Heart left ventricle (tissue), 7 donors: Measurements from ENCODE around the genes MT1H and NLRC5.

DNA sequence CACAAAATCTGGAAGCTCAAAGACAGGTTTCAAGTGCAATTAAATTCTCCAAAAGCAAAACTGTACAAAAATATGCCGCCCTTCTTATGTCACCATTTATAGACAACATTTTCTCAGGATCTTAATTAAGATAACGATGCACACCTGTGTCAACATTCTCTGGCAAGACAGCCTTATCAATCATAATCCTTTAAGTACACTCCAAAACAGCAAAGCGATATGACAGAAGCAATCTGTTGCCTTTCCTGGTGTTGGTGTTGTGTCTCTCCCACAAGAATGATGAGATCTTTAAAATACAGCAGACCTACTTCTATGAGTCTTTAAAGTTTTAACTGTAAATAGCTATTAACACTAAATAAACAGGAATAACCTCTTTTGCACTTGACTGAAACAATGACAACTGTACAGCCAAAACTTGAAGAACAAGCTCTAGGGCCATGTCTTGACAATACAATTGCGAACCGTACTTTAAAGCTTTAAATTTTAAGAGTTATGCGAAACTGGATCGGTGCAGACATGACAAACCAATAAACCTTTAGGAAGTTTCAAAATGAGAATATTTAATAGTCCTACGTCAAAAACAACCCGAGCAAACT lies 3.4 kb upstream of the IRX5 start:
- PRO-cap, 6 experiments: no peak in any of the 6 experiments
- RAMPAGE, long total RNA, 2 experiments: no peak in any of the 2 experiments
- RRBS: no CpG with 5 or more reads among the region's 9 CpGs

DNA sequence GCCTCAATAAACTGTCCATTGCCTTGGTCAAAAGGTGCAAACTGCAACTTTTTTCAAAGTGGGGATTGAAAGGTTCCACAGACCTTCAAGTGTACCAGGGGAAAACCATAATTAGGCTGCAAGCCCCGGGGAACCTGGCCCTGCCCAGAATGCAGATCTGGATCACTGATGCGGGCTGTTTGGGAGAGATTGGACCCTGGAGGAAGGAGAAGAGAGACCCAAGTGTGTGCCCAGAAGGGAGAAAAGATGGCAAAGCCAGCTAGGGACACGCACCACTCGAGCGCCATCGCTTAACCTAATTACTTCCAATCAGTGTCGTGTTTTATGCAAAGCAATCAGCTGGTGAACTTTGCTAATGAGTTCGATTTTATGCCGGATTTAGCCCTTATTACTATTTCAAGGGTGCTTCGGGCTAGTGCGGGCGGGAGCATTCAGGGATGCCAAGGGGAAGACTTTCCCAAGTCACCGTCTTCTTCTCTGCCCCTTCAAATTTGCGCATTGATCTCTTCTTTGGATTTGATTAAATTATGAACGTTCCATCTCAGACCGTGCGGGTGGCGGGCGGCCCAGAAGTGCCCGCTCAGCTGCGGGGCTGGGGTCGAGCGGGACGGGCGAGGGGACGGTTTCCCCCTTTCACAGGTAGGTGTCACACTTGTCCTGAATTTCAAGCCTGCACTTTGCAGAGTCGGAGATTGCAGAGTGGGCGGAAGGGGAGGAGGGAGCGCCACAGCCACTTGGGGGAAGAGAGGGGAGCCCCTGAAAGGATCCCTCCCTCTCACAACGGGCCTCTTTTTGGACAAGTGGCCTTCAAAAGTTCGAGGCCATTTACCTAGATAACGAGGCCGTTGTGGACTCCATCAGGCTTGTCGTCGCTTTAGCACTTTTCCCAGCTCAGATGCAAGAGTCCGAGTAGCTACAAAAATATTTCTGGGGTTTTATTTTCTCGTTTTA lies 4.1 kb downstream of the IRX5 start:
- PRO-cap, 6 experiments: peak in 2 of 6 experiments; most common plus-strand start position 691 of the sequence (in 1); most common minus-strand start position 637 of the sequence (in 2)
- RAMPAGE, long total RNA, 2 experiments: no peak in any of the 2 experiments
- RRBS: no CpG with 5 or more reads among the region's 37 CpGs

GRCh38 chr16:54938448-54939379 lies 8.0 kb downstream of the IRX5 start:
- PRO-cap, 6 experiments: no peak in any of the 6 experiments
- RAMPAGE, long total RNA, 2 experiments: no peak in any of the 2 experiments
- RRBS: 22% methylated on average over 10 of the region's 58 CpGs

- PRO-cap, 6 experiments: peak in 3 of 6 experiments; most common plus-strand start chr16:55391187 (in 1); most common minus-strand start chr16:55391025 (in 3)
- RAMPAGE, long total RNA, 2 experiments: no peak in any of the 2 experiments
- RRBS: no CpG with 5 or more reads among the region's 3 CpGs
These were observed 66.9 kb downstream of the IRX6 start for GRCh38 chr16:55390893-55391258.

DNA sequence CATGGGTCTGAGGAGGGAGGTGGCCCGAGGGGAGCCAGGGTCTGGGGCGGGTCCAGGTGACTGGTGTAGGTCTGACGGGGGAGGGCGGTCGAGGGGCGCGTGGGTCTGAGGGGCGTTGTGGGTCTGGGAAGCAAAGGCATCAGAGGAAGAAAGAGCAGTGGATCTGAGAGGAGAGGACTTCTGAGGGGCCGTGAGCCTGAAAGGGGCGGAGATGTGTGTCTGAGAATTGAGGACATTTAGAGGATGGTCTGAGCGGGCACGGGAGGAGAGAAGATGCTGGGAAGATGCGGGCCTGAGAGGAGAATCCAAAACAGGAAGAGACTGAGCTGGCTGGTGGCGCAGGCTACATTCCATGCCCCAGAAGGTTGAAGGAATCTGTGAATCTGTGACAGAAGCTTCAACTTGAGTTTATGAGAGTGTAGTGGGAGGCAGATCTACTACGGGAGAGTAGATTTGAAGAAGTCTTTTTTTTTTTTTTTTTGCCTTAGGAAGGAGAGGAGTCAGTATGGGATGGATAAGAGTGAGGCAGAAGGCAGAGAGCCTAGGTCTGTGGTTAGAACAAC lies 737 bp downstream of the LPCAT2 start:
- PRO-cap, 6 experiments: no peak in any of the 6 experiments
- RAMPAGE, long total RNA, 2 experiments: no peak in any of the 2 experiments
- RRBS: no CpG with 5 or more reads among the region's 15 CpGs

DNA sequence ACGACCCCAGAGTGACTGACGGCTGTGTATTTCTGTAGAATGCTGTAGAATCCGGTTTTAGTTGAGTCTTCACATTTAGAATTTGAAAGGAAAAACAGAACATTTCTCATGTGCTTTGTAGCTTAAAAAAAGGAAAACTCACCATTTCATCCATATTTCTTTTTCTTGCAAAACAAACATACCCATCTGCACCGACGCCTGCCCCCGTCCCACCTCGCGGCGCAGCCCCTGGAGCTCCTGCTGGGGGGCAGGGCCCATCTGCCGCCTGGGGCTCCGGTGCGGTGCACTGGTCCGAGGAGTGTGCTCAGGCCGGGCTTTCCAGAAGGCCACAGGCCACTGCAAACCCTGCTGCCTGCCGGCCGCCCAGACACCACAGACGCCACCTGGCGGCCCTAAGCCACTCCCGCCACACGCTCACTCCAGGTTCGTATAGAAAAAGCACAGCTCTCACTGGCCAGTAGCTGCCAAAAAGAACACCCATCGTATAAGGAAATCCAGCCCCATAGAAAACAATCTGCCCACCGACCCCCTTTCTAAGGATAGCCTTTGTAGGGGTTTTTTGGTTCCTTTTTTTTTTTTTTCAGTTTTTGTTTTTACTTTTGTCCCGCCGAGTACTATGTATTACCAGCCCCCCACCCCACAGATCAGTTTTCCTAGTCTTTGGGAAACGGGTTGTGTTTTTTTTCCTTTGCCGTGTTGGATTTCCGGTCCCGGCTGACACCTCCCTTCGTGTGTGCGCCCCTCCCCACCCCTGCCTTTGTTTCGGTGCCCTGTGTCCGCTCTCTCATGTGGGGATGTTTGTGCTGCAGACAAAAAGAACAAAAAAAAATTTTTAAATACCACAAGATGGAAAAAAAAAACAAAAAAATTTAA lies 68.9 kb downstream of the AMFR start:
- PRO-cap, 6 experiments: peak in 1 of 6 experiments; most common plus-strand start position 417 of the sequence (in 1)
- RAMPAGE, long total RNA, 2 experiments: no peak in any of the 2 experiments
- RRBS: 2% methylated on average over 5 of the region's 33 CpGs

DNA sequence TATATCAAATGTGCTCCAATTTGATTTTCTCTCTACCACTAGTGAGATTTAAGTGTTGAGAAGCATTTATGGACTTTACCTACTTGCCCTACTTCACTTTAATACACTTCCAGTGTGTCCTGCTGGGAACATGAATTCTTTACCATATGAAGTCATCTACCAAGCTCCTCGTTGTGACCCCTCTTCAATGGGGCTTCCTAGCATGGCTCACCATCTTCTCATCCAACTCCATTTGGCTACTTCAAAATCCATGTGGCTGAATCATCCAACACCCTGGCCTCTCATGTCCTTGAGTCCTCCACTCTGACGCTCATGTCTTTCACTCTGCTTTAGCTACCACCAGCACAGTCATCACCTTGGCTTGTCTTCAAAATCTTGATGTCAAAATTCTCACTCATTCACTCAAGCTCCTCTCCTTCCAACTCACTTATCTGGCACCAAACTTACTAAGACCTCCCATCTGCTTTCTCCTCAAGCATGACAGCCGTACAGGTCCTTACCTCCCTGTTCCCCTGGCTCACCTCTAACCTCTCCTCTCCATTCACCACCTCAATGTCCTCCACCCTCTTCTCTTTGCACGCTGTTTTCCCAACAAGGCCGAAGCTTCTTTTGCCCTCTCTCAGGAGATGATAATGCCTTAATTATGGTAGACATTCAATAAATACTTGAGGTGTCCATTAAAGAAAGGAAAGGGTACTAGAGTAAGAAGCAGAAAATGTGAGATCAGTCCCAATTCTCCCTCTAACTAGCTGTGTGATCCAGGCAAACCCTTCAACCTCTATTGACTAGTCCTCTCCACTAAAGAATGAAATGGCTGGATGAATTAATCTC lies 35.7 kb downstream of the AMFR start:
- PRO-cap, 6 experiments: no peak in any of the 6 experiments
- RAMPAGE, long total RNA, 2 experiments: no peak in any of the 2 experiments
- RRBS: no CpG with 5 or more reads among the region's 5 CpGs

DNA sequence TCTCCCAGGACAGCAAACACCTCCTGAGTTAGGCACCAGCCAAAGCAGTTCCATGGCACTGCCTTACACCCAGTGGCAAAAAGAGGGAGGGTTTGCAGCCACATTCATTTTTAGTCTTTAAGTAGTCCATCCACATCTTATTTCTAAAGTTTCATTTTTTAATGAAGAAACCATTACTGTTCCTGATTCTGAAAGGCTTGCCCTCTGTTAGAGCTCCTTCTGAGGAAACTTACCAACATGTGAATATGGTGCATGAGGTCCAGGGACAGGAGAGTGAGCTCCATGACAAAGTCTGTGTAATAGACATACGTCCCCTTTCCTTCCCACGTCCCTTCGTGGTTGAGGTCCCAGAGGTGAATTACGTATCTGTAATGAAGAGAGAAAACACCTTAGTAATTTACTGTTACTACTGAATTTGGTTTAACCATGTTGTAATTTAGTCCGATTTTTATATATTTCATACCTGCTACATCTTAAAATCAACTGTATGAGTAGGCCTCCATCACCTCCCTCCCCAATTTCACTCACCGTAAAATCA lies 20.6 kb downstream of the AMFR start:
- PRO-cap, 6 experiments: no peak in any of the 6 experiments
- RAMPAGE, long total RNA, 2 experiments: no peak in any of the 2 experiments
- RRBS: no CpG with 5 or more reads among the region's 6 CpGs

- PRO-cap, 6 experiments: no peak in any of the 6 experiments
- RAMPAGE, long total RNA, 2 experiments: no peak in any of the 2 experiments
- RRBS: no CpG with 5 or more reads among the region's 5 CpGs
These were observed 2.5 kb downstream of the AMFR start for GRCh38 chr16:56422836-56423290.

DNA sequence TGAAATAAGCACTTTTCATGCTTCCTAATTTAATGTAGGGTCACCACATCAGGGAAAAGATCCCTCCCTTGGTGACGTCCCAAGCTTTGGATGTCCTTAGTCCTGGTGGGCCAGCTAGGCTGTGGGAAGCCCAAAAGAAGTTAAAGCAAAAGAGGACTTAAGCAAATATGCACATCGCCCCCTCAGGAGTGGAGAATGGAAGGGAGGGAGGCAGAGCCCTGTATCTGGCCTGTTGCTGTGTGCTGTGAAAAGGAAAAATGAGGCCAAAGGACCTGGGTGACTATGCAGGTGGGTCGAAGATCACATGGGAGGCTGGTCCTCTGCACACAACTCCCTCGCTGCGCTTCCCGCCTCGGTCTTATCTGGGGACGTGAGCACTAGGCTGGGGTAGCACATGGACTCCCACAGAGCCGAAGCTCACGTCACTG lies 4.4 kb downstream of the MT1A start:
- PRO-cap, 6 experiments: peak in 2 of 6 experiments; most common minus-strand start position 364 of the sequence (in 2)
- RAMPAGE, long total RNA, 2 experiments: no peak in any of the 2 experiments
- RRBS: no CpG with 5 or more reads among the region's 10 CpGs

DNA sequence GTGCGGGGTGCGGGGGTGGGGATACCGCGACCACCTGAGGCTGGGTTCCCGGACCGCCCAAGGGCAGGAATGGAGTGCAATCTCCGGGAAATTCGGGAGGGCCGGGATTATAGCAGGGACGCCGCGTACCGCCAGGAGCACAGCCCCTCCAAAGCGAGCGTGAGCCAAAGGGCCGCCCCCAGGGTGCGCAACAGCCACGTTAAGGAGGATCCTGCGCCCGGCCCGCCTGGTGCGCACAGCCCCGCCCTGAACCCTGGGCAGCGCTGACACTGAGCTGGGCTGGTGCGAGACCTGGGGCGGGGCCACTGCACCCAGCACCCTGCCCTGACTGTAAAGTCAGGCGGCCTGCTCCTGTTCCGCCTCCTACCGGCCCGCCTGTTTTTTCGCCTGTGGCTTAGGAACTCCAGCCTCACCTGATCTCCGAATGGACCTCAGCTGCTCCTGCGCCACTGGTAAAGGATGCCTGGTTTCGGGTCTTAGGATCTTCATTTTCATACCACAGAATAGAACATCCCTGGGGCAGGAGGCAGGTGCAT lies 4.9 kb downstream of the MT1A start:
- PRO-cap, 6 experiments: peak in 3 of 6 experiments; most common plus-strand start position 317 of the sequence (in 3); most common minus-strand start position 255 of the sequence (in 3)
- RAMPAGE, long total RNA, 2 experiments: no peak in any of the 2 experiments
- RRBS: 4% methylated on average over 11 of the region's 34 CpGs

- PRO-cap, 6 experiments: no peak in any of the 6 experiments
- RAMPAGE, long total RNA, 2 experiments: no peak in any of the 2 experiments
- RRBS: 13% methylated on average over 5 of the region's 45 CpGs
These were observed at the start of gene MT1H for GRCh38 chr16:56668979-56670024. MT1H (plus strand) TSS chr16:56669814.

DNA sequence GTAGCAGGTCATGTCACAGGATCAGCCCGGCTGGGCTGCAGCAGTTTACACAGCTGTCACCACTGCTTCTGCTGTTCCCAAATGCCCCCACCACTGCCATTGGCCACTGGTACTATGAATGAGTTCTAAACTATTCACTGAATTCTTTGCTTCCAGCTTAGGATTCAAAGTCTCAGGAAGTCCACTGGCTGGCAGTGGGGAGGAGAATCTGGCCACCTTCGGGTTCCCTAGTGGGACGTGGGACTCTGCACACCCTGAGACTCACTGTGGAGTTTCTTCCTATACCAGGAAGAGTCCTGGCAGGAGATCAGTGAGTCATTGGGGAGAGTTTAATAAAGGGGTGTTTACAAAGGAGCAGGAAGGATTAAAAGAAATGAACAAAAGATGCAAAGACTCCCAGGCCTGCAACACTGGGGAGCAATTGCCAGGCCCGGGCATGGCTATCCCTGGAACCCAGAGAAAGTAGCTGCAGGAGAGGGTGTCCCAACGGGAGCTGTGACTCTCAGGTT lies 7.0 kb downstream of the MT1X start:
- PRO-cap, 6 experiments: no peak in any of the 6 experiments
- RAMPAGE, long total RNA, 2 experiments: no peak in any of the 2 experiments
- RRBS: no CpG with 5 or more reads among the region's 5 CpGs

DNA sequence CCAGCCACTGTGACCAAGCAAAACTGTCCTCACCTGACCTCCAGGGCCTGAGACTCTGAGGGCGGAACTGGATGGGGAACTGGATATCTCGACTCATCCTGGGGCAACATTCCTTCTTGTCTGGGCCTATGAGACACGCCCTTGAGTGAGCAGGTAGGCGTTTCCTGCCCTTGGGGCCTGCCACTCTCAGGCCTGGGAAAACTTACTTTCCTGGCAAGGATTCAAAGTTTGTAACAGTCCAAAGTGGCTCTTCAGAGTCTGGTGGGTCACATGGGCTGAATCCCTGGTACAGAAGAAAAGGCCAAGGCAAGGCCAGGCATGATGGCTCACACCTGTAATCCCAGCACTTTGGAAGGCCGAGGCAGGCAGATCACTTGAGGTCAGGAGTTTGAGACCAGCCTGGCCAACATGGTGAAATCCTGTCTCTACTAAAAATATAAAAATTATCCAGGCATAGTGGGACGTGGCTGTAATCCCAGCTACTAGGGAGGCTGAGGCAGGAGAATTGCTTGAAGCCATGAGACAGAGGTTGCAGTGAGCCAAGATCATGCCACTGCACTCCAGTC lies 9.8 kb downstream of the MT1X start:
- PRO-cap, 6 experiments: no peak in any of the 6 experiments
- RAMPAGE, long total RNA, 2 experiments: no peak in any of the 2 experiments
- RRBS: no CpG with 5 or more reads among the region's 6 CpGs

GRCh38 chr16:56912689-56913824 lies 18.9 kb upstream of the HERPUD1 start:
- PRO-cap, 6 experiments: no peak in any of the 6 experiments
- RAMPAGE, long total RNA, 2 experiments: no peak in any of the 2 experiments
- RRBS: no CpG with 5 or more reads among the region's 20 CpGs

DNA sequence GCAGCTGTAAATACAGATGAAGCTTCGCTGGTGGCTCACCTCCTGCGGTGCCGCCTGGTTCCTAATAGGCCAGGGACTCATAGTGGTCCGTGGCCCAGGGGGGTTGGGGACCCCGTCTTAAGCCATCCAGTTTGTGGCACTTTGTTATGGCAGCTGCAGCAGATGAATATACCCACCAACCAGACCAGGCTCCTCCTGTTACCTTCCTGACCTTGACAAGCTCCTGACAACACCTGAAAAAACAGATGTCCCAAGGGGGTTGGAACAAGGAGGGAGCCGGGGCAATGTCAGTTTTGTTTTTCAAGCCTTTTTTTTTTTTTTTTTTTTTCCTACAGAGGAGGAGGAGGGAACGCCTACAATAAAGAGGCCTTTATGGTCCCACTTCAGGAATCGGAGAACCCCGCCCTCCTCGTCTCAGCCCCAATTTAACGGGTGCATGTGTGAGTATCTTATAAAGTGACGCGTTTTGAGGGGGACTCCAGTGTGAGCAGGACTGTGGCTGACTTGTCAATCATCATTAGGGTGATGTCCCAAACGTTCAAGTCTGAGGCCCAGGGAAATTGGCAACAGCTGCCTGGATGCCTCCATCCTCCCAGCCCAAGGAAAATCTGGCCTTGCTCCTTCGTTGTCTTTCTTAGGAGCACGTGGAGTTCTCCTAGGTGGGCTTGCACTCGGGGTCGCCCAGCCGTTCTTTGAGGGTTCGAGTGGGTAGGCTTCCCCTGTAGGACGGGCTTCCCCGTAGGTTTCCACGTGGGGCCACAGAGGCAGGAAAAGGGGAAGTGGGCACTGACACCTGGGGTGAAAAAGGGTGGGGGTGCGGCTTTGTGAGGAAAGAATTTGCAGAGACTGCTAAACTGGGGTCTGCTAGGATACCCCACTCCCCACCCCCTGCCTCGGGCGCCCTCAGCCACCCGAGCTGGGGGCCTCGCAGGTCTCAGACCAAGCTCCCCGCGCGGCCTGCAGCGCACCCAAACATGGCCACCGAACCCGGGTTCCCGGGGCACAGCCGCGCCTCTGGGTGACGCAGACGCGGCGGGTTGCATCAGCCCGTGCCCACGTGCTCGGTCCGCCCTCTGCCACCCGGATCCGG lies 668 bp upstream of the HERPUD1 start:
- PRO-cap, 6 experiments: peak in 6 of 6 experiments; most common minus-strand start position 976 of the sequence (in 2)
- RAMPAGE, long total RNA, 2 experiments: no peak in any of the 2 experiments
- RRBS: 1% methylated on average over 12 of the region's 47 CpGs

GRCh38 chr16:56967822-56968201 lies 6.1 kb downstream of the CETP start:
- PRO-cap, 6 experiments: no peak in any of the 6 experiments
- RAMPAGE, long total RNA, 2 experiments: no peak in any of the 2 experiments
- RRBS: no CpG with 5 or more reads among the region's 3 CpGs

GRCh38 chr16:56970954-56971631 lies 9.3 kb downstream of the CETP start:
- PRO-cap, 6 experiments: no peak in any of the 6 experiments
- RAMPAGE, long total RNA, 2 experiments: no peak in any of the 2 experiments
- RRBS: no CpG with 5 or more reads among the region's 8 CpGs

GRCh38 chr16:56989165-56989721 lies at the start of gene NLRC5:
NLRC5 (plus strand) TSS chr16:56989557.
- PRO-cap, 6 experiments: peak in 6 of 6 experiments; most common plus-strand start chr16:56989563 (in 5); most common minus-strand start chr16:56989460 (in 5)
- RAMPAGE, long total RNA, 2 experiments: start-site peak on the plus strand in 1 of 2 experiments, at chr16:56989556-56989602 at its widest, 78 reads per replicate
- RRBS: under 1% methylated on average over 4 of the region's 42 CpGs

GRCh38 chr16:57003685-57004171 lies 14.4 kb downstream of the NLRC5 start:
- PRO-cap, 6 experiments: no peak in any of the 6 experiments
- RAMPAGE, long total RNA, 2 experiments: no peak in any of the 2 experiments
- RRBS: 16% methylated on average over 1 of the region's 10 CpGs